Measurements from ENCODE around the gene CXCL14.

- RRBS = no CpG with 5 or more reads among the region's 4 CpGs
These were observed 16.3 kb downstream of the JADE2 start for GRCh38 chr5:134541780-134542127.

GRCh38 chr5:134552254-134552755, 26.8 kb downstream of the JADE2 start:
- RRBS = no CpG with 5 or more reads among the region's 3 CpGs

- RRBS = no CpG with 5 or more reads among the region's 23 CpGs
These were observed 843 bp downstream of the CAMLG start for GRCh38 chr5:134738928-134739854.

DNA sequence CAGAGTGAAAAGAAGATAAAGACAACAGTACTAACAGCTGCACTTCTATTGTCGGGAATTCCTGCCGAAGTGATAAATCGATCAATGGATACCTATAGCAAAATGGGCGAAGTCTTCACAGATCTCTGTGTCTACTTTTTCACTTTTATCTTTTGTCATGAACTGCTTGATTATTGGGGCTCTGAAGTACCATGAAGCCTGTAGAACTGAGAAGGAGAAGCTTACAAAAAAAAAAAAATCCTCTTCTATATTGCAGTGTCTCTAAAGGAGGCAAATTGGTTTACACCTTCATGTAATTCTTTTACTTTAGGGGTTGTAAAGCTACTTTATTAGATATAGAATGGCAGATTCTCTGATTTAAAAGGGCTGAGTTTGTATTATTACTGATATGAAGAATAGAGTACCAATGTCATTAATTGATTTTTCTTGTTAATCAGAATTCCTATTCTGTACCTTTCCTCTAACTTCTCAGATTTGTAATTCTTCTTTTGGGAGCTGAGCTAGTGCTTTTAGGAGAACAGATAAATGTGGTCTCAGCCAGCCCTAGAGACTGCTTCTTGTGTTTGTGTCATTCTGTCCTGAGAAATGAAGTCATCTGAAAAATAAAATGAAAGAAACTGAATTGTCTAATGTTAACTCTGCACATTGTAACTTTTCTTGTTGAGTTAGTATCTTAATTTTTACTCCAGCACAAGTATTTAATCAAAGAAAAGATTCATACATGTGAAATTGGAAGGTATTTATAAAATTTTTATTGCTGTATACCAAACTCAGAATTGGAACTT, 7.6 kb upstream of the DDX46 start:
- RRBS = no CpG with 5 or more reads among the region's 4 CpGs

DNA sequence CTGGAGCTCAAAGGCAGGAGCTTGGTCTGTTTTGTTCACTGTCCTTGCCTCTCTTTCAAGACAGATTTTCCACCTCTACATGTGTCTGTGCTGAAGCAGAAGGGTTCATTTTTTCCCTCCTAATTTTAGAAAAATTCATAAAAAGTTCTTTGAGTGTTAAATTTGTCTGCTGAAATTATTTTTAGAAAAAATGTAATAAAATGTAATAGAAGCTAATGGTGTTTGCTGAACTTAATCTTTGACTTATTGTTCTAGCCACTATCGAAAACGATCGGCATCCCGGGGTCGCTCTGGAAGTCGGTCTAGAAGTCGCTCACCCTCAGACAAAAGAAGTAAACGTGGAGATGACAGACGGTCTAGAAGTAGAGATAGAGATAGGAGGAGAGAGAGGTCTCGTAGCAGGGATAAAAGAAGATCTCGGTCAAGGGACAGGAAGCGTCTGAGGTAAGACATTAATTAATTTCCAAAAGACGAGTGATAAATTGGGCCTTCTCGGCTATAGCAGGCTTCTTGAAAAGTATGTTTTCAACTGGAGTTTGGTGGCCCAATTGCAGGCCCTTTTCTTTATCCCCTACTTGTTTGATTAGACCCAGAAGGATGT, 5.2 kb downstream of the DDX46 start:
- RRBS = no CpG with 5 or more reads among the region's 14 CpGs

DNA sequence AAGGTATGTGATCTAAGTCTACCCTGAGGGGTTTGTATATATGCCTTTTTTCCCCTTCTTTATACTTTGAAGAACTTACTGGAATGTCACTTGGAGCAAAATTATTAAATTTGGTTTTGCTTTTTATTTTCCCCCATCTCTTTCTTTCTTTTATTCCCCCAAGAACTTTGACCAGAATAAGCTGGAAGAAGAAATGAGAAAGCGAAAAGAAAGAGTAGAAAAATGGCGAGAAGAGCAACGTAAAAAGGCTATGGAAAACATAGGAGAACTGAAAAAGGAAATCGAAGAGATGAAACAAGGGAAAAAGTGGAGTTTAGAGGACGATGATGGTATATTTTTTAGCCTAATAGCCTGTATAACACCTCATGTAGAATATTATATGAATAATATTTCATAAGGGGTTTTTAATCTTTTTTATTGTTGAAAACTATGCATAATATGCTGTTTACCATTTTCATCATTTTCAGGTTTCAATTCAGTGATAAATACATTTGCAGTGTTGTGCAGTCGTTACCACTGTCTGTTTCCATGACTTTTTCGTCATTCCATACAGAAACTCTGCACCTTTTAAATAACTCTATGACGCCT, 15.0 kb downstream of the DDX46 start:
- RRBS = no CpG with 5 or more reads among the region's 8 CpGs

DNA sequence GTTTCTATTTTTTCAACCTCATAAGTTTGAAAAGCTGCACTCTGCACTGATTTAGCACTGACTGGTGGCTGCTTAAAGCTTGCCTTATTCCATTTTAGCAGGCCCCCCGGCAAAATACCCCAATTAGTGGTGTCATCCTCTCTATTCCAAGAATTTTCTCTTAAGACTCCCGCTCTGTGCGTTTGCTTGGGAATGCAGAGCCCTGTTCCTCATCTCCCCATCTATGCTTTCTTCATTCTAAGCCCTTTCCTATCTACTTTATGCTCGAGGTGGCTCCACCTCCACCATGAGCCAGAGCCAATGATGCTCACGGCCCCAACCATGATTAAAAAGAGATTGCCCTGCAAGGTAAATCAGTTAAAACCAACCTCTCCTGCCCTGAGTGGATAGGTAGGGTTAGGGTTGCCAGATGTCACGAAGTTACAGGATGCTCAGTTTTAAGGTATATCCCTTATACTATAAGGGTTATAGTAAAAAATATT, 715 bp upstream of the TXNDC15 start:
- RRBS = no CpG with 5 or more reads among the region's 6 CpGs

DNA sequence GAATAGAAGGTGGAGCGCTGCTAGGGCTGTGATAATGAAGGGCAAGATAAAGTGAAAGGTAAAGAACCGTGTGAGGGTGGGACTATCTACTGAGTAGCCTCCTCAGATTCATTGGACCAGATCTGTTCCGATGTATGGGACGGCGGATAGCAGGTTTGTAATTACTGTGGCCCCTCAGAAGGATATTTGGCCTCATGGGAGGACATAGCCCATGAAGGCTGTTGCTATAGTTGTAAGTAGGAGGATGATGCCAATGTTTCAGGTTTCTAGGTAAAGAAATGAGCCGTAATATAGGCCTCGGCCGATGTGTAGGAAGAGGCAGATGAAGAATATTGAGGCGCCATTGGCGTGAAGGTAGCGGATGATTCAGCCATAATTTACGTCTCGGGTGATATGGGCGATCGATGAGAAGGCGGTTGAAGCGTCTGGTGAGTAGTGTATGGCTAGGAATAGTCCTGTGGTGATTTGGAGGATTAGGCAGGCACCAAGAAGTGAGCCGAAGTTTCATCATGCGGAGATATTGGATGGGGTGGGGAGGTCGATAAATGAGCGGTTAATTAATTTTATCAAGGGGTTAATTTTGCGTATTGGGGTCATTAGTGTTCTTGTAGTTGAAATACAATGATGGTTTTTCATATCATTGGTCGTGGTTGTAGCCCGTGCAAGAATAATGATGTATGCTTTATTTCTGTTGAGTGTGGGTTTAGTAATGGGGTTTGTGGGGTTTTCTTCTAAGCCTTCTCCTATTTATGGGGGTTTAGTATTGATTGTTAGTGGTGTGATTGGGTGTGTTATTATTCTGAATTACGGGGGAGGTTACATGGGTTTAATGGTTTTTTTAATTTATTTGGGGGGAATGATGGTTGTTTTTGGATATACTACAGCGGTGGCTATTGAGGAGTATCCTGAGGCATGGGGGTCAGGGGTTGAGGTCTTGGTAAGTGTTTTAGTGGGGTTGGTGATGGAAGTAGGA, 18.8 kb downstream of the PCBD2 start:
- RRBS = no CpG with 5 or more reads among the region's 26 CpGs

DNA sequence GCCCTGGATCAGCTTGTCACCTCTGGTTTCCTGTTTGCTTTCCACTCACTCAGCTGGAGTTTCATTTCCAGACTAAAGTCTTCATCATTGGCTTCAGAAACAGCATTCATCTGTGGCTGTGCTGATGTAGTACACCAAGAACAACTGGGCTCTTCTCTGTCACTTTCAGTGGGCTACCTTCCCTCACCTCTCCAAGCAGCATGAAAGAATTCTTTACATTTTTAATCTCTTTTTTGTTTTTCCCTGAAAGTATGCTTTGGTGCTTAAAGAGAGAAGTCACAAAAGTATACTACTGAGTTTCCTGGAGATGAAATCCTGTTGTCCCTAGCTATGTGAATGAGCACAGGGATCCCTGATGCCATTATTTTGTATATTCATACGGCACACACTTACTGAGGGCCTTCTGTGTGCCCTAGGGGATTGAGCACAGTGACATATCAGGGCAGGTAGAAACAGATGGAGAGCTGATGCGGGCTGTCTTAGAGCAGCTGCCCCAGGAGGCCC, 2.1 kb upstream of the CATSPER3 start:
- RRBS = no CpG with 5 or more reads among the region's 2 CpGs

- RRBS = no CpG with 5 or more reads among the region's 20 CpGs
These were observed 156.5 kb upstream of the PITX1 start for GRCh38 chr5:135190320-135191043.

DNA sequence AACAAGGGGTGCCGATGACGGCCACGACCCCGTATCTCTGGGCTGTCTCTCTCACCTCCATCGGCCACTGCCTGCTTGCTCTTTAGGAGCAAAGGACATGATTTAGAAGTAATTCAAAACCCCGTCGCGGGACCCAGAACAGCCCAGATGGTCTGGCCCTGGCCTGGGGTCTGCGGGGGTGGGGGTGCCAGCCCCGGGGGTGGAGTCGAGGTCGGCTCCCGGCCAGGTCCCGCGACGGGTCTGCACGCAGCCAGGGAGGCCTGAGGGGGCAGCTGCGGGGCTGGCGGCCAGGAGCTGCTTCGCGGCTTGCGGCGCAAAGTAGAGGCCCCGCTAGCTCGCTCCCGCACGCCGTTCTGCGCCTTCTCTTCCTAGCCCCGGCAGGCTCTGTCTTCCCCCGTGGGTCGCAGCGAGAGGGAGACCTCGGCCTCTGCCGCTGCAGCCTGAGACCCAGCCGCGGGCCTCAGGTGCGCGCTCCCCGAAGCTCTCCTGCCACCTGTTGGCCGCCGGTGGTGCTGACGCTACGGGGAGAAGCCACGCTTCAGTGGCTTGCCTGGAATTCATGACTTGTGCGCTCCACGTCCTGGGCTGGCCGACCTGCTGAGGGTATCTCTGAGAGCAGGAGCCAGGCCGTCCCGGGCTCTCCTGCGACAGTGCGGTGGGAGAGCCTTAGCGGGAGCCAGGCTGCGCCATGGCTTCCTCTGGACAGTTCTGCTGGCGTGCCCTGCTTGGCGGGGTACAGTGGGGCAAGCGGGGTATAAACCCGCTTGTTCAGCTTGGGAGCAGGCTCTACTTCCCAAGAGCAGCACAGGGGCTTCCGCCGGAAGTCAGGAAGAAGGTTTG, 157.2 kb upstream of the PITX1 start:
- RRBS = no CpG with 5 or more reads among the region's 60 CpGs

DNA sequence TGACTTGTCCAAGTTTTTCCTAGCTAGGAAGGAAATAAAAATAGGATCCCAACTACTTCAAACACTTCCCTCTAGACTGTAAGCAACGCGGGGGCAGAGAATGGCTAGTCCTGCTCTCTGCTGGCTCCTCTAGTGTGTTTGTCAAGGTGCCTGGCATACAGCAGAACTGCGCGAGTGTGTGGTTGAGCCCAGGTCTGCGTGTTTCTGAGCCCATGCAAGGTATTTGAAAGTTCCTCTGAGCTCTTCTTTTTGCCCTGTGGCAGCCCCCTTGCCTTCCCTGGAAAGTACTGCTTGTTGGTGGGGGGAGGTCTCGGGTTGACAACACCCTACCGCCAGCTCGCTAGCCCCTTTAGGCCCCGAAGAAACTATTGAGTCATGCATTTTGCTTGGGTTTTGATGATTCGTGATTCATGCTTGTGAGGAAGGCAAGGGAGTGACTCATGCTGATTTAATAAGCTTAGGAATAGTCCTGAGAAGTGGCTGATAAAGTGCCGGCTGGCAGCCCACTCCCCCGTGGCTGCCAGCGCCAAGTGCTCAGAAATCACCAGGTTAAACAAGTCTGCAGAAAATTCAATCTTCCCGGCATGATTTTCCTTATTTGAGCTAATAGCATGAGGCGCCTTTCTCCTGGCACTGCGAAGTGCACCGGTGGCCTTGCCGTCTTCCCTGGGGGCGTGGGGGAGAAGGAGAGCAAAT, 152.2 kb downstream of the MACROH2A1 start:
- RRBS = 2% methylated on average over 7 of the region's 19 CpGs

DNA sequence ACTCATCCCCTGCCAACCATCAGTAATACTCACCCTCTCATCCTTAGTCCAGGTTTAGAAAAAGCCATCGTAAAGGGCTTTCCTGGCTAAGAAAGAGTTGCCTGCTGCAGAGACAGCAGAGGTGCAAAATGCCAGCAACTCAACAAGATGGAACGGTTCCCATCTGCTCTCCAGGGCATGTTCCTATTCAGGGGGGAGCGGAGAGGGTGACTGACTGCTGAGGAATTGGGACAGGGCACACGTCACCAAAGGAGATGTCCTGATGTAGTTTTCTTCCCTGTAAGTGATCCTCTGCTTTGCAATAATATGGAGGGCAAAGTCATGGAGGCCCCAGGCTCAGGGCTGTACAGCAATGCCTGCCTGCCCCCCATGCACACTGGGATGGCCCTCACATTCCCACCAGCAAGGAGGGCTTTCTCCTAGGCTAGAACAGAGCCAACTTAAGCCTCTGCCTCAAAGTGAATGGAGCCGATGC, 24.9 kb downstream of the MACROH2A1 start:
- RRBS = no CpG with 5 or more reads among the region's 5 CpGs

GRCh38 chr5:135578589-135579320, at the start of gene CXCL14:
Gene CXCL14 (minus strand): TSS chr5:135578991.
- RRBS = 1% methylated on average over 12 of the region's 73 CpGs

- RRBS = no CpG with 5 or more reads among the region's 8 CpGs
These were observed 592 bp upstream of the CXCL14 start for GRCh38 chr5:135579321-135579844.

DNA sequence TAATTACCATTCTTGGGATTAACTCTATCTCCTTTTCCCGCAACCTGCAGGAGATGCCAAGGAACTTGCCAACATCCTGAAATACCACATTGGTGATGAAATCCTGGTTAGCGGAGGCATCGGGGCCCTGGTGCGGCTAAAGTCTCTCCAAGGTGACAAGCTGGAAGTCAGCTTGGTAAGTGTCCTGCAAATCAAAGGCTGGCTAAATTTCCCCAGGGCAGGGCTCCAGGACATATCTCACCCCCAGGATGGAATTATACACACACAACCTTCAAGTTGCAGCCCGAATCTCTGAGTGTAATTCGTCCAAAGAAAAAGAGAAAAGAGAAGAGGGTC, 30.2 kb downstream of the TGFBI start:
- RRBS = no CpG with 5 or more reads among the region's 6 CpGs

DNA sequence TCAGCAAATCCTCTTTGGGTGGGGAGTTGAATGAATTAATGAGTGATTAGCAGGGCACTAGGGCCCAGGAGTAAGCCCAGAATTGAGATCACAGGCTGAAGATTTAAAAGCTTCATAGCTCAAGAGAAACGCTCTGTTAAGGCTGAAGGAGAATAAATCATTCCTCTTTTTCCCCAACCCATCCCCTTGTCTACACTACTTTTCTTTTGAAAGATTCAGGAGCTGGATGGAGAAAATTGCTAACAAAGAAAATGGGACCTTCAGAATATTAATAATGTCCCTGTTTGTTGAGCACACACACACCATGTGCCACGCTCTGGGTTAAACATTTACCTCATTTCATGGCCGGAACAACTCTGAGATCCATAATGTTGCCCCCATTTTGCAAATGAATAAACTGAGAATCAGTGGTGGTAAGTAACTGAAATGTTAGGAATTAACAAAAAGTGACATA, 51.6 kb upstream of the SMAD5 start:
- RRBS = no CpG with 5 or more reads among the region's 3 CpGs

- RRBS = 2% methylated on average over 25 of the region's 134 CpGs
These were observed 1.0 kb downstream of the SMIM32 start for GRCh38 chr5:136191392-136192858.

GRCh38 chr5:137073187-137073748, 425.9 kb downstream of the SPOCK1 start:
- RRBS = no CpG with 5 or more reads among the region's 3 CpGs